Epithelial cell of alveolus of lung (primary cell): Measurements from ENCODE around the genes NECTIN3, C3orf52 and SLC9C1.

GRCh38 chr3:108403294-108403580 is 106.9 kb downstream of the HHLA2 start:
- RAMPAGE, long total RNA = no peak
- RRBS = no CpG with 5 or more reads among the region's 1 CpG

- RAMPAGE, long total RNA = no peak
- RRBS = no CpG with 5 or more reads among the region's 12 CpGs
Measured at GRCh38 chr3:108410502-108411113, 99.8 kb downstream of the MYH15 start.

- RAMPAGE, long total RNA = no peak
Measured at GRCh38 chr3:110706525-110706926, 365.1 kb upstream of the NECTIN3 start.

DNA sequence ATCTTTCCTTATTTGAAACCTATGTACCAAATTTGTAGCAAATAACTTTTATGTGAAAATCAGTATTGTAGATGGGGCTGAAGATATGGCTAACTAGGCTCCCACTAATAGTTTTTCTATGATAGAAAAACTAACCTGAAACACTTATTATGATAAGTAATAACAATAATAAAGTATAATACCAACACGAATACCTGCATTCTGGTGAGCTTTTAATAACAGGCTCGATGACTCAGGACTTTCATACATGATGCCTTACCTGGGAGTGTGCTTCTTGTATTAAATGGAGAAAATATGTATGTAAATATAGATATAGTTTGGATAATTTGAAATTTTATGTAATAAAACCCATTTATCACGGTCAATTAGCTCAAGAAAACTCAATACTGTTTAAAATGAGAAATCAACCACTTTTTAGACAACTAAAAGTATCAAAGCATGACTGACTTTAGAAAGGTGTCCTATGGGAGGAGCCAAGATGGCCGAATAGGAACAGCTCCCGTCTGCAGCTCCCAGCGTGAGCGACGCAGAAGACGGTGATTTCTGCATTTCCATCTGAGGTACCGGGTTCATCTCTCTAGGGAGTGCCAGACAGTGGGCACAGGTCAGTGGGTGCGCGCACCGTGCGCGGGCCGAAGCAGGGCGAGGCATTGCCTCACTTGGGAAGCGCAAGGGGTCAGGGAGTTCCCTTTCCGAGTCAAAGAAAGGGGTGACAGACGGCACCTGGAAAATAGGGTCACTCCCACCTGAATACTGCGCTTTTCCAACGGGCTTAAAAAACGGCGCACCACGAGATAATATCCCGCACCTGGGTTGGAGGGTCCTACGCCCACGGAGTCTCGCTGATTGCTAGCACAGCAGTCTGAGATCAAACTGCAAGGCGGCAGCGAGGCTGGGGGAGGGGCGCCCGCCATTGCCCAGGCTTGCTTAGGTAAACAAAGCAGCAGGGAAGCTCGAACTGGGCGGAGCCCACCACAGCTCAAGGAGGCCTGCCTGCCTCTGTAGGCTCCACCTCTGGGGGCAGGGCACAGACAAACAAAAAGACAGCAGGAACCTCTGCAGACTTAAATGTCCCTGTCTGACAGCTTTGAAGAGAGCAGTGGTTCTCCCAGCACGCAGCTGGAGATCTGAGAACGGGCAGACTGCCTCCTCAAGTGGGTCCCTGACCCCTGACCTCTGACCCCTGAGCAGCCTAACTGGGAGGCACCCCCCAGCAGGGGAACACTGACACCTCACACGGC is 182.8 kb upstream of the NECTIN3 start:
- RAMPAGE, long total RNA = no peak
- RRBS = no CpG with 5 or more reads among the region's 38 CpGs

GRCh38 chr3:111069950-111071028 is 1.3 kb upstream of the NECTIN3 start:
- RAMPAGE, long total RNA = no peak
- RRBS = no CpG with 5 or more reads among the region's 39 CpGs

- RAMPAGE, long total RNA = no peak
- RRBS = 1% methylated on average over 24 of the region's 78 CpGs
Measured at GRCh38 chr3:111071466-111072221, at the start of gene NECTIN3. Gene NECTIN3 (plus strand): TSS chr3:111071816.

DNA sequence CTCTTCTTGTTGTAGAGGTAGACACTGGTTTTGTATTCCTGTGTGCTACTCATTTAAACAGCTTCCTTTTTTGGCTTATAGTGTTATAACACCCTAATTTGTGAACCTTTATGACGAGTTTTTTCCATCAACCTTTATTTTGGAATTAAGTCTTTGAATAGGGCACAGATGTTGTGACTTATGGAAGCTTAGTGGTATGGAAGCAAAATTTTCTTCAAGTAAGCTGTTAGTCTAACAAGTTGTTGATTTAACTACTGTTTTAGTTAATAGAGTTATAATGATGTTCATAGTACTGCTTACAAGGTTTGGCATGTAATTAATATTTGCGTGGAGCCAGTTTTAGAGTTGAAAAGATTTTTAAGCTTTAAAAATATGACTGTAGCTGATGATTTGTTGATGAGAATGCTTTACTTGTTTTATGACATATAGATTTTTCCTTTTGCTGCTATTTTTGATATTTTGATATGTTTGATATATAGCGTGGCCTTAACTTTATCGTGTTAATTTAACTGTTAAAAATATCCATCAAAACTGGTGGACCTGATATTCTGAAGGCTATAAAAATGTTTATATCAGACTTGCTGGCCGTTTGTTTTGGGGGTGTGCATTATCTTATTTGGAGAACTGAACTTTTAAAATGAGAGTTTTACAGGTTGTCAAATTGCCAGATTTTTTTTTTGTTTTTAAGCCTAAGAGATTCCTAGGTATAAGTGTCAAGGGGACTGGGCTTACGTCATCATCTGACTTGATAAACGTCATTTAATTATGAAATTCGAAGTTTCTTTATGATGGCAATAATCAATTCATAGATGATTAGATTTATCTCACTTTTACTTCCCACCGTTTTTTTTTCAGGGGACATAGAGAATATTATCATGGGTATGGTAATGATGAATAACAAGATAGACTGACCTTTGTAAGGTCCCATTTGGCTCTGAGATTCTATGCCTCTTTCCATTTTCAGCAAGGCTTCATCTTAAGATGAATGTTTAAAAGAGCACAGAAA is 2.7 kb downstream of the NECTIN3 start:
- RAMPAGE, long total RNA = no peak
- RRBS = no CpG with 5 or more reads among the region's 9 CpGs

- RAMPAGE, long total RNA = no peak
- RRBS = no CpG with 5 or more reads among the region's 3 CpGs
Measured at GRCh38 chr3:111321894-111322253, 220.1 kb upstream of the CD96 start.

- RAMPAGE, long total RNA = no peak
- RRBS = no CpG with 5 or more reads among the region's 5 CpGs
Measured at GRCh38 chr3:111547104-111548127, 5.4 kb downstream of the CD96 start.

- RAMPAGE, long total RNA = no peak
- RRBS = no CpG with 5 or more reads among the region's 8 CpGs
Measured at GRCh38 chr3:111592840-111593480, 2.2 kb downstream of the ZBED2 start.

GRCh38 chr3:111856674-111856982 is 2.4 kb upstream of the PHLDB2 start:
- RAMPAGE, long total RNA = no peak
- RRBS = no CpG with 5 or more reads among the region's 2 CpGs

DNA sequence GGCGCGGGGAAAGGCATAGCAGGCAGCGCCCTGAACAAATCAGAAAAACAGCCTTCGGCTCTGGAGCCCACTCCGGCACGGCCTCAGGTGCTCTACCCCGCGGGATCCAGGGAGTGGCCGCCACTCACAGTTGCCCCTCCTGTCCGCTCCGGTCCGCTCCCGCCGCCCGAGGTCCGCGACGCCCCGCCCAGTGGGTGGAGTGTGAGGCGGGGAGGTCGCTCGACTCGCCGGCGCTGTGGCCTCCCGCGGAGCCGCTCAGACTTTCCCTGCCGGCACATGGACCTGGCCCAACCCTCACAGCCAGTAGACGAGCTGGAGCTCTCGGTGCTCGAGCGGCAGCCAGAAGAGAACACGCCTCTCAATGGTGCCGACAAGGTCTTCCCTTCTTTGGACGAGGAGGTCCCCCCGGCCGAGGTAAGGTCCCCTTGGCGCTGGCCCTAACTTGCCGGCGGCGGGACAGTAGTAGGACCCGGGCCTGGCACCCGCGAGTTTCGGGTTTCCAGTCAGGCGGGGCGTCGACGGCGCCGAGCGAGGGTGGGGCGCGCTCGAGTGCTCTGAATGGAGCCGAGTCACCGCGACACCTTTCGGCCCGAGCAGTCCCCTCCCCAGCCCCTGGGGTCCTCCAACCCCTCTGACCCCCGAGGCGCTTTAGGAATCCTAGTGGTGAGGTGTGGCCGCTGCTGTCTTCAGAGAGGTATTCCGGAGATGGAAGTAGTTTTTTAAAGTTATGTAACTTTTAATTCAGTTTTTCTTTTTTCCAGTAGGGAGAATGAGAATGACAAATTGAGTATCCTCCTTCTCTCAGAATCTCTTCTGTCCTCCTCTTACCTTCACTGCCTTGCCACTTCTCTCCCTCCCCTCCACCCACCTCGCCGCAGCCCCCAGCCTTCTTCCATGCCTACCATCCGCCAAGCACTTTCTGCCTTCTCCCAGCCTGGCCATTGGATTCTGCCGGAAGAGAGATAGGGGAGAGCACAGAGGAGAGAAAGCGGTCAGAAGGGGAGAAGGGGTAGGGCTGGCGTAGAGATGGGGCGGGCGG is at the start of gene C3orf52:
TSS of gene C3orf52 (plus strand) at position 258 of the 1,039 bp plus-strand sequence.
- RAMPAGE, long total RNA = start-site peak on the plus strand centred at position 237 of the sequence, 57 bp wide, 5 and 26 reads in 2 replicates
- RRBS = under 1% methylated on average over 26 of the region's 73 CpGs

DNA sequence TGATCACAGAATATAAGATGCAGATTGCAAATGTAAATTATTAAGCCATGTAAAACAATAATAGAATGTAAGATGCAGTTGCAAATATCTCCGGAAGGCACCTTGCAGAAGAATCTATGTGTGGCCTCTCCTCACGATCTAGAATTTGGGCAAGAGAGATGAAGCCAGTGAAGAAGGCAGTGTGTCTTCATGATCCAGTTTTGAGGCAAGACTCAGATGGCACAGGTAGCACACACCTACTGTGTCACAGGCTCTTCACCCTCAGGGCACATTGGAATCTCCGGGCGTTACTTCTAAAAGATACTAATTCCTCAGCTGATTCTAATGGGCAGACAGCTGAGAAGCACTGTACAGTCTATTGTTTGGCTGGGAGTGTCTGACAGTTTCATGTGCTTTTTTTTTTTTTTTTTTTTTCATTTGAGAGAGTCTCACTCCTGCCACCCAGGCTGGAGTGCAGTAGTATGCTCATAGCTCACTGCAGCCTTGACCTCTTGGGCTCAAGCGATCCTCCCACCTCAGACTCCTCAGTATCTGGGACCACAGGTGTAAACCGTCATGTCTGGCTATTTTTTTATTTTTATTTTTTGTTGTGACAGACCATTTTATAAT is 3.8 kb downstream of the C3orf52 start:
- RAMPAGE, long total RNA = no peak
- RRBS = 100% methylated on average over 1 of the region's 6 CpGs

GRCh38 chr3:112091124-112091564 is 5.0 kb downstream of the C3orf52 start:
- RAMPAGE, long total RNA = no peak
- RRBS = no CpG with 5 or more reads among the region's 4 CpGs

DNA sequence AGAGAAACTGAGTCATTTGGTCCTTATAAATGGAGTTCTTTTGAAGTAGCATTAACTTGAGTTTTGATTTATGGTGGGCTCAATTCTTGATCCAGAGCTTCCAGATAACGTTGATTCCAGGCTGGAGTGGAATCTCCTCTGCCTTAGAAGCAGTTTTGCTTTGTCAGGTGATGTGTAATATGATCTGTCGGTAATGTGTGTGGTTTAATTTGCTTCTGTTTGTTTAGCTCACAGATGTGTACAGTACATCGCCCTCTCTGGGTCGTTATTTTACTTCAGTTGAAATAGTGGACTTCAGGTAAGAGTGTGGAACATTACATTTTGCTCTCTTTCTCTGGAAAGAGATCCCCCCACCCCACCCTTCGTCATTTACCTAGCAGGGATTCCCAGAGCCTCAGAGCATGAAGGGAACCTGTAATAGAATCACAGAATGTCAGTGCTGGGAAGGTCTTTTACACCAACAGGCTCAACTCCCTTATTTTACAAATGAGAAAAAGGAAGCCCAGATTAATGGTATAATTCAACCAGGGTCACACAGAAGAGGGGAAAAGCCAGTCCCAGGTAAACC is 23.2 kb downstream of the C3orf52 start:
- RAMPAGE, long total RNA = no peak
- RRBS = no CpG with 5 or more reads among the region's 5 CpGs

DNA sequence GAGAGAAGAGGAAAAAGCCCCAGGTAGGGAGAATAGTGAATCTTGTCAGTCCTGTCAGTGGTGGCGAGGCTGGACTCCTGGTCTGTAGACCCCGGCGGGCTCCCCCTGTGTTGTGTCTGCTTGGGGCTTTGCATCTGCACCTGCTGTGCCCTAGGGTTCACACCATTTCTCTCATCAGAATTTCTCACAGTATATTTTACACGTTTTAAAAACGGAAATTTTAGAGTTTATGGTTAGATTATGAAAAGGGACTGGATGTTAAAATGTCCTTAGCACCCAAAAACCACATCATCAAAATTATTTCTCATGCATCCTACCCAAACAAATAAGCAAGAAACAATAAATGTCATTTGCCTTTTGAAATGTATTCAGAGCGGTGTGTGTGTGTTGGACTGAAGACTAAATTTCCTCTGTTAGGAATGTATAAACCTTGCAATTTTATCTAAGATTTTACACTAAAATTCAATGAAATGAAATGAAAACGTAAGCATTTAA is 16.9 kb downstream of the GCSAM start:
- RAMPAGE, long total RNA = no peak
- RRBS = no CpG with 5 or more reads among the region's 7 CpGs

DNA sequence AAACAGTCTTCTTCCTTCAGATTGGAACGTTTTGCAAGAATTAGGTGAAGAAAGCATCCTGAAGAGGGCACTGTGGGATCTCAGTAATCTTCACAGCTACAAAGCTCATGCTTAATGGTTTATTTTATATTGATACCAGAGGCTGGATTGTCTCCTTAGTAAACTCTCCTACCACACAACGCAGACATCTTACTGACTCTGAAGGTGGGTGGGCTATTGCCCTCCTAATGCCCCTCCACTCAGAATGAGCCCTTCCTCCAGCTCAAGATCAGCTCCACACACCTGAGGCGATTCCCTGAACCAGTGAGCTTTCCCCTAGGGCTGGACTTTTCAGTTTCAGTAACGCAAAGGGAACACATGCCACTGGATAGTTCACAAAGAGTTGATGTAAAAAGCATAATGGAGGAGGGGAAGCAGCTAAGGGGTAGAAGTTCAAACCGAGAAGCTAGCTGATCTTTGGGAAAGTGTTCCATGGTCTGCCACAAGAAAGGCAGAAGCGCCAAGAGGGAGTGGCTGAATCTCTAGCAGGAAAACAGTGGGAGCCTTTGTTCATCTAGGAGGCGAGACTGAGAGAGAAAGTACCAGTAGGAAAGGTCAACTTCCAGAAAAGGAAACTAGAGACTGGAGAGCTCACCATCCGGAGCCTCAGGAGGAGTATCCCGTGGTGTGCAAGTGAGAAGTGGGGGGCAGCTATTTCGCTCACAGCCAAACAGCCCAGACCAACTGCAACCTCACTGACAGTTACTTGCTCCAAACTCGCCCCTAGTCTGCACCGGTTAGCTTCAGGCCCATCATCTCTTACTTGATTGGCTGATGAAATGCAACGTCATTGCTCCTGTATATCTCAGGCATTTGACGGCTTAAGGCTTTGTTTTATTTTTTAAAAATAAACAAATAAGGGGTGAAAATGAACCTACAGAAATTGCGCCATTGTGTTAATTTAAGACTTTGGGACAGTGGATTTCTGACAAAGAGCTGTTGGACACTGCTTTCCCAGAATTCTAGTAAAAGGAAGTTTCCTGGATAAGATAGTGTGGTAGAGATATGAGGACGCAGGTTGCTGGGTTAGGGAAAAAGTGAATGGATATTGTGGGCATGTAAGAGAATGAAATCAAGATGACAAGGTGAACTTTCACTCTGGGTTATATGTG is at the start of gene SLC9C1:
TSS of gene SLC9C1 (minus strand) at position 758 of the 1,151 bp plus-strand sequence.
- RAMPAGE, long total RNA = no peak
- RRBS = no CpG with 5 or more reads among the region's 16 CpGs

GRCh38 chr3:112420654-112421252 is 78.5 kb downstream of the BTLA start:
- RAMPAGE, long total RNA = no peak
- RRBS = no CpG with 5 or more reads among the region's 20 CpGs

GRCh38 chr3:112437630-112437843 is 61.7 kb downstream of the BTLA start:
- RAMPAGE, long total RNA = no peak

DNA sequence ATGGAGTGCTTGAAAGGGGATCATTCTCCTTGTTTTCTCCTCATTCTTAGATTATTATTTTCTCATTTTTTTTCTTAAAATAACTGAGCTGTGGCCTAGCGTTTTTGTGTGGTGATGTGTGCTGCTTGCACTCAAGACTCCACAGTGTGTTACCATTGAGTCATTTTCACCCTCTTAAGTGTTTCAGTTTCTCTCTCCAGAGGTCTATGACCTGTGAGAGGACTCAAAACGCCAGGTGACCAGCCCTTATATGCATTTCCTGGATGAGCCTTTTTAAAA is 15.2 kb upstream of the BTLA start:
- RAMPAGE, long total RNA = no peak
- RRBS = no CpG with 5 or more reads among the region's 2 CpGs